Vagina (tissue), 1 donor: ENCODE measurements around the genes FILIP1, PRSS35 and MRAP2.

DNA sequence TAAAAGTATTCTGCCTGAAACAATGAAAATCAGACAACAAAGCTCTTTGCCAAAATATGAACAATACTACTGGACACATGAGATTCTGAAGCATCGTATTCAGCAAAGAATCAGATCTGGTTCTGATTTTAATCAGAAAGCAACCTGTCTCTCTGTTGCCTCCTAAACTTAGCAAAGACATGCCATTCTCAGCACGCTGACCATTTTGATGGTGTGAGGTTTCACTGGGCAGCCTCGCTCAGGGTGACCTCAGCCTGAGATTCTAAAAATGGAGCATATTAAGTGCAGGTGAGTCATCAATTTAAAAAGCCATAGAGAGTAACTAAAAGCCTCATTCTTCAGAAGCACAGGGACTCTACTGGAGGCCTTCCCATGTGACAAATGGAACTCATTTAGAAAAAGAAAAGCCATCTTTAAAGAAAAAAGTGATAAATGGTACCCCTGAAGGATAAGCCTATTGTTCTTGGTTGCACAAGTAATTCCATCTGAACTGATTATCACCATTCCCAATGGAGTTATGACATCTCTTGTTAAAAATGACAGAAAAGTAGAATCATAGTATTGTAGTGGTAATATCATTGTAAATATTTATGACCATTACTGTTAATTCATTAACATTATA is 91.3 kb downstream of the FILIP1 start:
- PRO-cap = bidirectional peak, plus-strand start at position 334 of the sequence, minus-strand start at position 164 of the sequence
- RAMPAGE, long total RNA = no peak

DNA sequence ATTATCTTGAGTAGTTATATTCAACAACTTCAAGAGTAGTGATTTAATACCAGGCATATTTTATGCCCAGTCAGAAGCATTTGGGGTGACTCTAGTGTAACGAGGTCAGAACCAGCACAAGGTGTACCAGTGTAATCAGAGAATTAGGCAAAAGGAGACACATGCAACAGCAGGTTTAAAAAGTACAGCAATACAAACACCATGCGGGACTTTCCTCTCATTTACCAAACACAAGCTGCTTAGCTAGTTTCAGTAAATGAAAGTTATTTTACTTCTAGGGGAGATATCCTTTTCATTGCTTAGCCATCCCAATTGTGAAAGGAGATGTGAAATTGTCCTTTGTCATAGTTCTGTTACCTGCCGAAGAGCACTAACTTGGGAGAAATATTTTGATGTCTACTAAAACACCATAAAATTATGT is 811 bp downstream of the FILIP1 start:
- PRO-cap = no peak
- RAMPAGE, long total RNA = no peak

GRCh38 chr6:75493200-75494281 is at the start of gene FILIP1:
FILIP1 (minus strand) TSS chr6:75493800.
- PRO-cap = bidirectional peak, plus-strand start at chr6:75493899, minus-strand start at chr6:75493780
- RAMPAGE, long total RNA = start-site peak on the minus strand at chr6:75493493-75493584, 18 reads

DNA sequence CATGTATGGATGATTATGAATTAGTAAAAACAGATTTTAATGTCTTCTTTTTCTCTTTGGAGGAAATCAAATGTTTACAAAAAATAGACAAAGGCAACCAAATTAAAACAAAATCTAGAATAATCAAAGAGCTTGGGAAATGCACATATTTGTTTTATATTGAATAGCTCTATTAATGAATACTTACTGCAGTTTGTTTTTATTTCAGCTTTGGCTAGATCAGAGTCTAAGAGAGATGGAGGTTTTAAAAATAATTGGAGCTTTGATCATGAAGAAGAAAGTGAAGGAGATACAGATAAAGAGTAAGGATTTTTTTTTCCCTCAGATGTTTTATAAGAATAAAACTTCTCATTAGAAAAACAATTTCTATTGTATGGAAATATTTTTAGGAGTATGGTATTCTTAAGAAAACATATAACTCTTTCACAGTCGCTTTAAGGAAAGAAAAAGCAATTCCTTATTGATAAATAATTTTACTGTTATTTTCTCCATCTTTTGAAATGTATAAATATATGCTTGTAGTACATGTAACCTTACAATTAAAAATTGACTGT is 19.7 kb downstream of the SENP6 start:
- PRO-cap = no peak
- RAMPAGE, long total RNA = start-site peak on the plus strand centred at position 314 of the sequence, 395 bp wide, 26 reads

GRCh38 chr6:75642493-75643598 is 41.2 kb downstream of the SENP6 start:
- PRO-cap = no peak
- RAMPAGE, long total RNA = no peak

DNA sequence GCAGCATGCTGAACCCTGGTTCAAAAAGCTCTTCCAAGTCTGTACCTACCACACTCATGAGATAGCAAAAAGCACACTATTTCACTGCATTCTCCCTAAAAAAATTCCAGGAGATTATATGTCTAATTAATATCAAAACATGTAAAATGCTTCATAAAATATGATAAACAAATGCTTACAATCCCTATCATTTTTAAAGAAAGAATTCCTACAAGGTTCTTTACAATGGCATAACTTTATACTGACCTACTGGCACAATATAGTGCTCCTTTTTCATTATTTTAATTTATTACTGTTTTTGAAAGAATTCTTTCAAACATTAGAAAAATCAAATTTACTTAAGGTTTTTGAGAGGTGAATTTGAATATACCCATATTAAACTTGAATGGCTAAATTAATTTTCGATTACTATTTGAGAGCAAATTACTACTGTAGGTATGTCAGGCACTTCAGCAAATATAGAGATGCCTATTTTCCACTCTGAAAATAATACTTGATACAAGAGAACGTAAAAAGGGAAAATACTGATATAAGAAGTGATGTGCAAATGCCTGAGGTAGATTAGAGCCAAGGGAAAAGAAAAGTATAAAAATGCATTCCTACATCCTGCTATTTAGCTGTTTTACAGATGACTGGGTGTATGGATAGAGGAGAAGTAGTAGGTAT is 36.7 kb downstream of the PHIP start:
- PRO-cap = no peak
- RAMPAGE, long total RNA = start-site peak on the minus strand centred at position 381 of the sequence, 531 bp wide, 29 reads

DNA sequence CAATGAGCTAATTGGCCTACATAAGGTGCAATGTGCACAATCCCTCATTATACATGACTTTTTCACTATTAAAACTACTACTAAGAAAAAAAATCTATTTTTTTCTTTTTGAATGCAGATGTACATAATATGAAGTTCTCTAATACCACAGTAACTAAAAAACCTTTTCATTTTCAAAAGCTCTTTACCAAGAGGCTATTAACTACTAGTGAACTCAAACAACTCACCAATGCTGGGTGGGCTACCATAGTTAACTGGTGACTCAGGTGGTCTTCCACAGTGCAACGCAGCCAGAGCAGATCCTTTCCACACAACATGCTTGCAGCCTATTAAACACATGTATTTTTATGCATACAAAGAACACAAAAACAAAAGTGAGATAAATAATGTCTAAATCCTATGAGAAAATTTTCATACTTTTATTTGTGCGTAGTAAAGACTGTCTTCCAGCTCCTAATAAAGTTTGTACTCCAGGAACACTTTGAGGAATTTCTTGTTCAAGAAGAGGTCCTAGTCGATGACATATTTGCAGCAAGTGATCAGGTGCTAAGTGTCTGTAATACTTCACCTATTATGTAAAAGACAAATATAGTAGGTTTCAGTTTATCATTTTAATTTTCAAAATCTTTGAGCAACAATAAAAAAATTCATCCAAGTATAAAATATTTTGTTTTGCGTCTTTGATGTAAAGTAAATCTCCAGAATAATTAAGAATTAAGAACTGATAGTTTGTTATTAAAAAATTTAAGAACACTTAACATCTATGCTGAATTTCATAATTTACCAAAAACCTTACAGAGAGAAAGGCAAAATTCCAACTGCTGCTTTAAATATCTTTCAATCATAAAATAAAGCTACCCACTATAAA is 17.6 kb downstream of the PHIP start:
- PRO-cap = no peak
- RAMPAGE, long total RNA = no peak

GRCh38 chr6:79277982-79278319 is 199.9 kb upstream of the PHIP start:
- PRO-cap = no peak
- RAMPAGE, long total RNA = no peak

GRCh38 chr6:79631383-79632254 is 490 bp downstream of the SH3BGRL2 start:
- PRO-cap = bidirectional peak, plus-strand start at chr6:79631742, minus-strand start at chr6:79631599
- RAMPAGE, long total RNA = no peak

GRCh38 chr6:79671596-79672060 is 40.5 kb downstream of the SH3BGRL2 start:
- PRO-cap = no peak
- RAMPAGE, long total RNA = no peak

GRCh38 chr6:79946238-79947320 is 774 bp downstream of the ELOVL4 start:
- PRO-cap = no peak
- RAMPAGE, long total RNA = no peak

DNA sequence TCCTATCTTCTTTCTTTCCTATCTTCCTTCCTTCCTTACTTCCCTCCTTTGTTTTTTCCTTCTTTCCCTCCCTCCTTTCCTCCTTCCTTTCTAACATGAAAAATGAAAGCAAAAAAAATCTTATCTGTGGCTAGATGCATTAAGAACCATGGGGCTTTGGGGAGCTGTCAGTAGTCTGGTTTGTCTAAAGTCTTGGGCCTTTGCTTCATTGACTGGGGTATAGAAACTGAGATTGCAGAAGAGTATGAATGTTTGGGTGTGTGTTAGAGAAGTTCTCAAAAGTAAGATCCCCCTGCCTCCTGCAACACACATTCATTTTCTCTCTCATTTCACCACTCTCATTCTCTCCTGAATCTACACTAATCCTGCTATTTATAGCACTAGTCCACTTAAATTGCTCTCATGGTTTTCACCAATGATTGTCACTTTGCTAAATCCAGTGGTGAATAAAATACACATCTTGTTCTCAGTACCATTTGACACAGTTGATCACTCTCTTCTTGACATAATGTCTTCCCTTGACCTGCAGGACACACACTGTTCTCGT is 32.2 kb downstream of the TENT5A start:
- PRO-cap = no peak
- RAMPAGE, long total RNA = no peak

DNA sequence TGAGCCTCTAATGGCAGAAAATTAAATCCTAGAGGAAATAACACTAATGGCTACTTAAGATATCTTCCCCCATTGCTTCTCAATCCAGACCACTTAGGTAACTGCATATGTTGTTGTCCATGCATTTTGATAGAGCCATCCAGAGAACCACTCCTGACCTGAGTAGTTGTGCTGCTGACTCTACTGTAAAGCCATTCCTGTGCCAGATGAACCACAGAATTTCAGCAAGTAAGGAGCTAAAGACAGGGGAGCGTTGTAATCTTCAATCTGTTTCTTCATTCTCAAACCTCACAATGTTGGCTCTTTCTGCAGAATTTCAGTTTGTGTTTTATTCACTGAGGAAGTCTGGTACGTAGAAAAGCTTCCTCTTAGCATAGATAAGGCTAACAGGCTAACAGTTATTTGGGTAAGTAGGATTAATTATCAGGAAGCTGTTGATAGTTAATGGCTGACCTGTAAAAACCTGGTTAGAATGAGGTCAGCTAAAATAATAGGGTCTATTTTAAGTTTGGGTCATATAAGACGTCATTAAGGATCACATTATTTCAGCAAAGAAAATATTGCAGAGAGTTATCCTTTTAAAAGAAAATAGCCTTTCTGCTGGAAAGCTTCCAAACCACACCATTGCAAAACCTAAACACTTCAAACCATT is 14.0 kb upstream of the TENT5A start:
- PRO-cap = no peak
- RAMPAGE, long total RNA = no peak

- PRO-cap = no peak
- RAMPAGE, long total RNA = no peak
Measured at GRCh38 chr6:81891903-81892362, 139.5 kb upstream of the TENT5A start.

GRCh38 chr6:82144095-82144759 is 103.3 kb downstream of the IBTK start:
- PRO-cap = no peak
- RAMPAGE, long total RNA = no peak

DNA sequence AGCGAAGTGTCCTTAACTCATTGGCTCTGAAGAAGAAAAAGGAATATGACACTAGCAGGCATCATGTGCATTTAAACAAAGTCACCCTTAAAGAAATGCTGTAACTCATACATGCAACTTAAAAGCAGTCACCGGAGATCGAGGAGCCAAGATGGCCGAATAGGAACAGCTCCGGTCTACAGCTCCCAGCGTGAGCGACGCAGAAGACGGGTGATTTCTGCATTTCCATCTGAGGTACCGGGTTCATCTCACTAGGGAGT is 194.6 kb downstream of the TPBG start:
- PRO-cap = no peak
- RAMPAGE, long total RNA = no peak

- PRO-cap = no peak
- RAMPAGE, long total RNA = start-site peak on the minus strand at chr6:83301337-83301467, 16 reads
Measured at GRCh38 chr6:83301144-83301664, 108.0 kb downstream of the RWDD2A start.

- PRO-cap = no peak
- RAMPAGE, long total RNA = no peak
Measured at GRCh38 chr6:83459080-83459347, 28.2 kb upstream of the ME1 start.

GRCh38 chr6:83512171-83512901 is at the start of gene PRSS35:
PRSS35 (plus strand) TSS chr6:83512534.
- PRO-cap = bidirectional peak, plus-strand start at chr6:83512536, minus-strand start at chr6:83512544
- RAMPAGE, long total RNA = no peak

GRCh38 chr6:84033487-84033993 is at the start of gene MRAP2:
MRAP2 (plus strand) TSS chr6:84033772.
- PRO-cap = no peak
- RAMPAGE, long total RNA = no peak